ENCODE data around the genes ZNF106, STARD9, CDAN1, TUBGCP4, FRMD5 and EIF3J.

GRCh38 chr15:42227665-42227934 lies 19.5 kb upstream of the VPS39 start:
- PRO-cap, 3 experiments = no peak in any of the 3 experiments
- RRBS = no CpG with 5 or more reads among the region's 3 CpGs

DNA sequence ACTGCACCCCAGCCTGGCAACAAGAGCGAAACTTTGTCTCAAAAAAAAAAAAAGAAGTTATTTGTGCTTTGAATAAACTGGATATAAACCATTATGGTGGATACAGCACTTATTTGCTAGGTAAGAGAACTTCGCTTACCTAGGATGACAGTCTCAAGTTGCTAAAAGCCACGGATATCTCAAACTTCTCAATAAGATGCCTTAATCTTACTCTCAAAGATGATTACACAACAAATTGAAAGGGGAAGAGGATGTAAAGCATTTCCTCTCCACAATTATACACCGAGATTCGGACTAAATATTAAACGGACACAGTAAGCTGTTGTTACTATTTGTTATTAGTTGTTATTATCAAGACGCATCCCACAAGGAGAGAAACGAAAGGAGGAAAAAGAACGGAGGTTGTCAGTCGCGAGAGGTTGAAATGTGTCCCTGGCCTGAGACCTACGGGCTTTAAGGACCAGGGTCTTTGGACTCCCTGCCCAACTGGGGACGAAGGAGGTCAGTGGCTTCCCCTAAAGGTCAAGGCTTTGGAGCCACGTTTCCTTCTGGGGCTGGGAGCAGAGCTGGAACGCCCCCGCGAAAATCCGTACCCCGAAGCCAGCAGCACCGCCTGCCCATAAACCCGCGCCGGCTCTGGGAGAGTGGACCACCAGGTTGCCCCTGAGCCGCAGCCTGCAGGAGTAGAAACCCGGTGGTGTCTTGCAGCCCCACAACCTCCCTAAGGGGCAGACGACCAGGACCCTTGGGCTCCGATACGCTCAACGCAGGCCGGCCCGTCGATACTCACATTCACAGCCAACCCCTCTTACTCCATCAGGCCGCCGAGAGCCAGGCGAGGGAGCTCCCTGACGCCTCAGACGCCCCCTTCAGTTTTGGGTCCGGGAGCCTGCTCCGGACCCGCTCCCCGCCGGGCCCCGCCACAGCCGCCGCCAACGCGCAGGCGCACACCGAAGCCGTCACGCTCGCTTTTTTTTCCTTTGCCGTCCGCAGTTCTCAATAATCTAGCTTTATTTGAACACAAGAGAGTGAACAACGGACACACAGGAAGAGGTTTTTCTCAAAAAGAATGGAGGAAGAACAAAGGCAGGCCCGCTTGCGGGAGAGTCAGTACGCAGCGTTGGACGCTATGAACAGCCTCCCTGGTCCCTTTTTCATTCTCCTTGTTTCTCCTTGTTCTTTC lies at the start of gene ZNF106:
Gene ZNF106, minus strand, starts transcription at position 952 of the 1,183 bp plus-strand sequence.
- PRO-cap, 3 experiments = peak in 3 of 3 experiments; most common plus-strand start position 1,063 of the sequence (in 3); most common minus-strand start position 934 of the sequence (in 3)
- RRBS = 3% methylated on average over 12 of the region's 60 CpGs

DNA sequence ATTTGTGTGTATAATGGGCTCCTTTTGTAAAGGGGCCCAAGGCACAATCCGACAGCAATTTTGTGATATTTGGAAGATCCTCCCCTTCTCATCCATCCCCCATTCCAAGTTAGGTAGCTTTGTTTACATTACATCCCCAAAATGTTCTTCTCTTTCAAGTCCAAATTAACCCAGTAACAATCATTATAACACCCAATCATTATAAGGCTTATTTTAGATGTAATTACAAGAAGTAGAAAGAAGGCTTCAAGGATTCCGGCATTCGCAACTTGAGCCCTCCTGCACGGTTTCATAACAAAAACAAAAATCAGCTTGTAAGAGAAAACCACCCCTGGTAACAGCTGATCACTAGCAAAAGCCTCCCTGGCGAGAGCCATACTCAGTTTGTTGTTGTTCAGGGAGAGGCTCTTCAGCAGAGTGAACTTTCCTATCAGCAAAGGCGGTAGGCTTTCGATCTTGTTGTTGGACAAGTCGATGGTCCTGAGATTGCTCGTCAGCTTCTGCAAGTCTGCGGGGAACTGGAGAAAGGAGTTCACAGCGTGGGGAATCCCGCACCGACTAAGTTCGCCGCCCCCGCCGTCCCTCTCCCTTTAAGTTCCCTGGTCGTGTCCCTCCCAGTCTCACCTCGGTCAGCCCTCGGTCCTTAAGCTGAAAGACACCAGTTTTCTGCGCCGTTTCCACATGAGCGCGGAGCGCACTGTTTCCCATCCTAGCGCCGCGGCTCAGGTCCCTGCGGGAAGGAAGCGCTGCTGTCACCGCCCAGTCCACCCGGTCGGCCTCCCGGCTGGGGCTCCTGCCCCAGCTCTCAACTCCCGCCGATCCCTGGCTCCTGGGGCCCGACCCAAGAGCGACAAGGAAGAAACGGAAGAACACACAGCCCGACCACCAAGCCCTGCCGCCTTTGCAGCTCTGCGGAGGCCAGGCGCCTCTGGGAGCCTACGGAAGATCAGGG lies 590 bp downstream of the LRRC57 start:
- PRO-cap, 3 experiments = peak in 2 of 3 experiments; most common plus-strand start position 623 of the sequence (in 2); most common minus-strand start position 560 of the sequence (in 1)
- RRBS = no CpG with 5 or more reads among the region's 44 CpGs

DNA sequence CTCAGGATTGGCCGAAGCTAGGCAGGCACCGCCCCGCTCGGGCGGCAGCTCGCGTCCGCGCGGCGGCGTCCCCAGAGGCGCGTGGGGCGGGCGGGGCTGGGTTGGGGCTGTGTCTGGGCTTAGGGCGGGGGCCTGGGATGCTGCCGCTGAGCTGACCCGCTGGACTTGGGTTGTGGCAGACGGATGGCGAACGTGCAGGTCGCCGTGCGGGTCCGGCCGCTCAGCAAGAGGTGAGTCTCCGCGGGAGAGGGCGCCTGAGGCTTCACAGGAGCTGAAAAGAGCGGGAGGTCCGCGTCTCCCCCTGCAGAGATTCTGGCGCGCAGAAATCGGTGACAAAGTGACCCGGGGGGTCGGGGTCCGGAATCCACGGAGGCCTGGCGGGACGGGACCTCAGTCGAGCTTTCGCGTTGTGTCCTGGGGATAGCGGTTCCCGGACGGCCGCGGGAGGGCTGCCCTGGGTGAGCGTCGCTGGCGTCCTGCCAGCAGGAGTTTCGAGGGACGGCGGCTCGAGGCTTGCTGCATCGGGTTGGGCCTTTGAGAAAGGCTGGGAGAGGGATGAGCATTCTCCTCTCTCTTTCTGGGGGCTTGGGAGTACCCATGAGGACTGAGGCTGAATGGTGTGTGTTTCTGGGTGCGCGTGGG lies at the start of gene STARD9:
Gene STARD9, plus strand, starts transcription at position 74 of the 642 bp plus-strand sequence.
- PRO-cap, 3 experiments = peak in 3 of 3 experiments; most common plus-strand start position 173 of the sequence (in 3)
- RRBS = under 1% methylated on average over 8 of the region's 60 CpGs

DNA sequence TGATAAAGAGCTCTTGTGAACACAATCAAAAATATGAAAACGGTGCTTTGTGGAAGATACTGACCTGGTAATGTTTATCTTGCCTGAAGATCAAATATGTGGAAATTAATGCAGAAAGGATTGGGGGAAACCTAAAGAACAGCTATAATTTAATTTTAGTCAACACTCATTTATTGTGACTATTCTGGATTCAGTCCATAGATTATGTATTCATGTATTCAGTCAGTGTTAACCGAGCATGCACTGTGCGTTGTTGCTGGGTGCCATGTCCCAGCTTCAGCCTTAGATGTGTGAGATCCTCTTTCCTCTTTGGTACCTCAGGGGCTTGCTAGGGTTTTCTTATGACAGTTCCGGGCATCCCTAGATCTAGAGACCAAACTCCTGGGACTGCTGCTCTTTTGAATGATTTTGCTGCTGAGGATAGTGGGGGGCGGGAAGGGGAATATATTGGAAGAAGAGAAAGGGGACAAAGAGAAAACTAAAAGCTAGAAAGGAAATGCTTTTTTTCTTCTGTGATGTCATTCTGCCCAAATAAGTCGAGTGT lies 33.4 kb downstream of the STARD9 start:
- PRO-cap, 3 experiments = no peak in any of the 3 experiments
- RRBS = no CpG with 5 or more reads among the region's 6 CpGs

GRCh38 chr15:42736838-42737922 lies at the start of gene CDAN1:
TSS of gene CDAN1 (minus strand) at chr15:42737128.
- PRO-cap, 3 experiments = peak in 3 of 3 experiments; most common plus-strand start chr15:42737285 (in 2); most common minus-strand start chr15:42737119 (in 3)
- RRBS = 5% methylated on average over 16 of the region's 75 CpGs

GRCh38 chr15:42774540-42774743 lies 37.5 kb upstream of the CDAN1 start:
- PRO-cap, 3 experiments = no peak in any of the 3 experiments
- RRBS = no CpG with 5 or more reads among the region's 2 CpGs

DNA sequence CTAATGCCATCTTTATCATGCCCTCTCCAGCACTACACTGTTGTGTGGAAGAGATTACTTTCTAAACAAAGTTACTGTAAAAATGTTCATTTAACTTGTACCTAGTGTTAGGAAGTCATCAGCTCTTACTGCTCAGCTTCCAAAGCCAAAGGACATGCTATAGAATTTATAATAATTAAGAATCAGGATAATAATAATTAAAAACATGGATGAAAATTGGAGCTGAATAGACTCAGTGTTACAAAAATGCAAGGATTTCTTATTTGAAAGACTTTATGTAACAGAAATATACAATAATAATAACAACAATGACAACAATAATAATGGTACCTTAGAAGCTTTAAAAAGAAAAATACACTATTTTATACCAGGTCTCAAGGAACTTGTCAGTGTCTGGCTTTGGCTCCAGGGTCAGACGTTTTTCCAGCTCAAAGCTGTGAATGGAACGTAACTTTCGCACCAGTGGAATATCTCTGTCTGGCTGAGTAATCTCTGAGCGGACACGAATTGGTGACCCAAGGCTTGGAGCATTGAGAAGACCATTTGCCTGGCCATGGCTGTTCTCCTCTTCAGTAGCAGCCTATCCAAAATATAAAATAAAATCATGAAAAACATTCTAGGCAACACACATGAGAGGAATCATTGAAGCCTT lies 39.9 kb upstream of the CDAN1 start:
- PRO-cap, 3 experiments = no peak in any of the 3 experiments
- RRBS = no CpG with 5 or more reads among the region's 5 CpGs

- PRO-cap, 3 experiments = peak in 2 of 3 experiments; most common plus-strand start chr15:43330324 (in 2); most common minus-strand start chr15:43330272 (in 1)
- RRBS = under 1% methylated on average over 16 of the region's 98 CpGs
Measured at GRCh38 chr15:43329468-43330465, 606 bp downstream of the LCMT2 start.

GRCh38 chr15:43370855-43371449 lies at the start of gene TUBGCP4:
TSS of gene TUBGCP4 (plus strand) at chr15:43371101.
- PRO-cap, 3 experiments = peak in 3 of 3 experiments; most common plus-strand start chr15:43371101 (in 2); most common minus-strand start chr15:43371023 (in 3)
- RRBS = under 1% methylated on average over 28 of the region's 56 CpGs

GRCh38 chr15:43516013-43516667 lies 1.3 kb upstream of the MAP1A start:
- PRO-cap, 3 experiments = peak in 2 of 3 experiments; most common plus-strand start chr15:43516494 (in 2); most common minus-strand start chr15:43516307 (in 2)
- RRBS = no CpG with 5 or more reads among the region's 8 CpGs

DNA sequence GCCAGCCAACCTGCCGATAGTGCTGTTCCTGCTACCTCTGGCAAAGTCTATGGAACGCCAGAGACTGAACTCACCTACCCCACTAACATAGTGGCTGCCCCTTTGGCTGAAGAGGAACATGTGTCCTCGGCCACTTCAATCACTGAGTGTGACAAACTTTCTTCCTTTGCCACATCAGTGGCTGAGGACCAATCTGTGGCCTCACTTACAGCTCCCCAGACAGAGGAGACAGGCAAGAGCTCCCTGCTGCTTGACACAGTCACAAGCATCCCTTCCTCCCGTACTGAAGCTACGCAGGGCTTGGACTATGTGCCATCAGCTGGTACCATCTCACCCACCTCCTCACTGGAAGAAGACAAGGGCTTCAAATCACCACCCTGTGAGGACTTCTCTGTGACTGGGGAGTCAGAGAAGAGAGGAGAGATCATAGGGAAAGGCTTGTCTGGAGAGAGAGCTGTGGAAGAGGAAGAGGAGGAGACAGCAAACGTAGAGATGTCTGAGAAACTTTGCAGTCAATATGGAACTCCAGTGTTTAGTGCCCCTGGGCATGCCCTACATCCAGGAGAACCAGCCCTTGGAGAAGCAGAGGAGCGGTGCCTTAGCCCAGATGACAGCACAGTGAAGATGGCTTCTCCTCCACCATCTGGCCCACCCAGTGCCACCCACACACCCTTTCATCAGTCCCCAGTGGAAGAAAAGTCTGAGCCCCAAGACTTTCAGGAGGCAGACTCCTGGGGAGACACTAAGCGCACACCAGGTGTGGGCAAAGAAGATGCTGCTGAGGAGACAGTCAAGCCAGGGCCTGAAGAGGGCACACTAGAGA lies 6.6 kb downstream of the MAP1A start:
- PRO-cap, 3 experiments = no peak in any of the 3 experiments
- RRBS = no CpG with 5 or more reads among the region's 8 CpGs

- PRO-cap, 3 experiments = no peak in any of the 3 experiments
- RRBS = no CpG with 5 or more reads among the region's 16 CpGs
Measured at GRCh38 chr15:43633144-43634030, 14.8 kb upstream of the STRC start.

DNA sequence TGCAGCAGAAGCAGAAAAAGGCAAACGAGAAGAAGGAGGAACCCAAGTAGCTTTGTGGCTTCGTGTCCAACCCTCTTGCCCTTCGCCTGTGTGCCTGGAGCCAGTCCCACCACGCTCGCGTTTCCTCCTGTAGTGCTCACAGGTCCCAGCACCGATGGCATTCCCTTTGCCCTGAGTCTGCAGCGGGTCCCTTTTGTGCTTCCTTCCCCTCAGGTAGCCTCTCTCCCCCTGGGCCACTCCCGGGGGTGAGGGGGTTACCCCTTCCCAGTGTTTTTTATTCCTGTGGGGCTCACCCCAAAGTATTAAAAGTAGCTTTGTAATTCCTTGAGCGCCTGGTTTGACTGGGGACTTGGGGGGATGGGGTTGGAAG lies 1.6 kb downstream of the SERF2 start:
- PRO-cap, 3 experiments = no peak in any of the 3 experiments
- RRBS = no CpG with 5 or more reads among the region's 10 CpGs

GRCh38 chr15:43817075-43817683 lies 7.3 kb downstream of the MFAP1 start:
- PRO-cap, 3 experiments = no peak in any of the 3 experiments
- RRBS = no CpG with 5 or more reads among the region's 8 CpGs

GRCh38 chr15:43893749-43894427 lies 67.1 kb downstream of the WDR76 start:
- PRO-cap, 3 experiments = no peak in any of the 3 experiments
- RRBS = no CpG with 5 or more reads among the region's 2 CpGs

DNA sequence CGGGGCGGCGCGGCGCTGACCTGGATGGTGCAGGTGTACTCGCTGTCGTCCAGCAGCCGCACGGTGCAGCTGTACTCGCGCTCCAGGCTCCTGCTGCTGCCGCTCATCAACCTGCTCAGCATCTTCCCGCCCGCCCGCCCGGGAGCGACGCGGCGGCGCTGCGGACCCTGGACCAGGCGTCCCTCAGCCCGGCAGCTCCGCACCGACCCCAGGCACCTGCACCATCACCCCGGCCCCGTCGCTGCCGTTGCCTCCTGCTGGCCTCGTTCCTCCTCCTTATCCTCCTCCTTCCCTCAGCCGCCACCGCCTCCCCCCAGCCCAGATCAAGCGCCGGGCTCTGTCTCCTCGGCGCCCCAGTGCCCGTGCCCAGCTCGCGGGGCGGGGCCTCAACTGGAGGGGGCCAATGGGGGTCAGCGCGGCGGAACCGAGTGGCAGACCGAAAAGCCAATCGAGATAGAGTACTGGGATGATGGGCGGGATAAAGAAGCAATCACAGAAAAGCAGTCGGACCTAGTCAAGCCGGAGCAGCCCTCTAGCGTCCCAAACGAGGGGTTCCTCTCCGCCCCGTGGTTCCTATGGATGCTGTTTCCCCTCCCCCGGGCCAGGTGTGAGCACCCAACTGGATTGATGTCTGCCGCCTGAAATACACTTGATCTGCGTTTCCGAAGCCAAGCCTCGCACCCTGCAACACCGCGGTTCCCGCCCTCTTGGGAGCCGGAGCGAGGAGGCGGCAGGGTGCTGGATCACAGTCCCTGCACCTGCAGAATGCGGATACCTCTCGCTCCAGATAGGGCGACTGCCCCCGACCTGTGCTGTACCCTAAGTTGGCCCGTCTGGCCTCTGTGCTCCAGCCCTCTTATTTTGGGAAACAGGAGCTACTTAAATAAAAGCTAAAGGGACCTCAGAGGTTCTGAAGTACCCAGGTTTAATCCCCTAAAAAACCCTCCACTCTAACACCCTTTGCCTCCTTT lies at the start of gene FRMD5:
Gene FRMD5, minus strand, starts transcription at position 339 of the 971 bp plus-strand sequence.
- PRO-cap, 3 experiments = peak in 3 of 3 experiments; most common minus-strand start position 339 of the sequence (in 3)
- RRBS = 2% methylated on average over 29 of the region's 70 CpGs

- PRO-cap, 3 experiments = peak in 3 of 3 experiments; most common plus-strand start chr15:44537147 (in 2); most common minus-strand start chr15:44537020 (in 2)
- RRBS = 1% methylated on average over 34 of the region's 73 CpGs
Measured at GRCh38 chr15:44536960-44537519, at the start of gene EIF3J. TSS of gene EIF3J (plus strand) at chr15:44537147.

DNA sequence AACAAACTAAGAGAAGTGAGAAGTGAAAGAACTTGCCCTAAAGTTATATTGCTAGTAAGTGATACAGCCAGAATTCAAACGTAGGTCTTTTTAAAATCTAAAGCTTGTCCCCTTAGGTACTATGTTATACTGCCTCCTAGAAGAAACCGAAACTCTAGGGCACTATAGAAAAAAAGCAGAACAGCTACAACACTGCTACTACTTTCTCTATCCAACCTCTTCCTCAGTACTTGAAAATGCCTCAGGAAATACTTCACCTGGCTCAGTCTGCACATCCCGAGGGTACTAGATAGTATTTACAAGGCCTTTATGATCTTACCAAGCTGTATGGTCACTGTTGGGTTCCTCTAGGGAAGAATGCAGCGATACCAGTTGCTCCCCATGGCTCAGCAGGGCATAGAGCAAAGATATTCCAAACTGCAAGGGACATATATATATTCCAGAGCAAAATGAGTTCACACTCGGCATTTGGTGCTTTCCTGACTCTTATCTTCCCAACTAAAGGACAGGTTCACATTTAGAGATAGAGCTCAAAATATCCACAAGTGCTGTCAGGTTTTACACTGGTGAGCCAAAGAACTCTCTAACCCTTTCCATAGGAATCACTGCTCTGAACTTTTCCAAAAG lies 3.4 kb upstream of the SPG11 start:
- PRO-cap, 3 experiments = no peak in any of the 3 experiments
- RRBS = no CpG with 5 or more reads among the region's 5 CpGs

GRCh38 chr15:44724681-44725269 lies 11.6 kb upstream of the TRIM69 start:
- PRO-cap, 3 experiments = no peak in any of the 3 experiments
- RRBS = no CpG with 5 or more reads among the region's 6 CpGs

All from breast (tissue), 4 donors.